Lung (tissue), 4 donors: ENCODE measurements around a stretch of chr11.

DNA sequence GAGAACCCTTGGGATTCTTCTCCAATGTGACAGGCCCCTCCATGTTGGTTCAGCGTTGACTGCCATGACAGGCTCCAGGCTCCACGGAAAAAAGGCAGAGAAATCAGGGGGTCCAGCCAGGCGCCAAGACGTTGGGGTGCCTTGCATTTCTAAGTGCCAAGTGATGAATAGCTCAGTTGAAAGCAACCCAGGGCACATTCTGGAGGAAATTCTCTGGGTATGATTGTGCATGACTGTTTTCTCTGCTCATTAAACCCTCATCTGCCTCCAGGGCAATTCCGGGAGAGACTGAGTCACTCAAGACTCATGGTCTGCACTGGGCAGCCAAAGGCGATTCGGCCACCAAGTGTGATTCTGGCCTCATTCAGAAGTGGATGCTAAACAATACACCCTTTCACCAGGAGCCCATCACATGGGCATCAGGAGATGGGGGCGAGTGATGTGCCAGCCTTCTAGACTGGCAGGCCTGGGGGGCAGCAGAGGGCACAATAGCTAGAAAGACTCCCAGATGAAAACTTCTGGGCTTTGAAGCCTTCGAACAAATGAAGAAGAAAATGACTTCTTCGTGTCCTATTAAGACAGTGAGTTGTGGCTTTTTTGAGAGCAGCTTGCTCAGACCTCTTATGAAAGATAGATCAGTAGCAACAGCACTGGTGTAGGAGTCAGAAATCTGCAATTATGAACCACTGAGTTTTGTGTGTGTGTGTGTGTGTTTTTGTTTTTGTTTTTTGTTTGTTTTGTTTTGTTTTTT is 27.8 kb downstream of the CD44 start:
- PRO-cap, result no peak
- RAMPAGE, long total RNA, result no peak
- RRBS, result no CpG with 5 or more reads among the region's 10 CpGs

DNA sequence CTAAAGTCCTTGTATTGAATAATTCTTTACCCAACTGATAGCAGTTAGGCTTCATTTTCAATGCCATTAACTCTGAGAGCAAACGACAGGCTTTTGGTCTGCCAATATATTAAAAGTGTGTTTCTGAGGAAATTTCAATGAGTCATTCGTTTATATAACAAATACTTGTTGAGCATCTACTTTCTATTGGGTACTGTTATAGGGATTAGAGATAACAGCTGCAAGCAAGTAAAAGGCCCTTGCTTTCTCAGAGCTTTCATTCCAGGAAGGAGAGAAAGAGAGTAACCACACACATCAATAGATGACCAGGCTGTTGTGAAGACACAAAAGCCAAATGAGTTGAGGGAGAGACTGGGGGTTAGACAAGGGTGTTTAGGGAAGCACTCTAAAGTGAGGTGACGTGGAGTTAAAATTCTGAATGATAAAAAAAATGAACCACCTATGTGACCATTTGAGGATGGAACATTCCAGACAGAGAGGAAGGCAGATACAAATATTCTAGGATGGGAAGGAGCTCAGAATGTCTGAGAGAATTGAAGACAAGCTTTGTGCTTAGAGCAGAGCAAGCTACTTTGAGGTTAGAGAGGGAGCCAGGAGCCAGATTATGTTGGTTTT is 35.8 kb downstream of the CD44 start:
- PRO-cap, result no peak
- RAMPAGE, long total RNA, result no peak
- RRBS, result no CpG with 5 or more reads among the region's 3 CpGs

DNA sequence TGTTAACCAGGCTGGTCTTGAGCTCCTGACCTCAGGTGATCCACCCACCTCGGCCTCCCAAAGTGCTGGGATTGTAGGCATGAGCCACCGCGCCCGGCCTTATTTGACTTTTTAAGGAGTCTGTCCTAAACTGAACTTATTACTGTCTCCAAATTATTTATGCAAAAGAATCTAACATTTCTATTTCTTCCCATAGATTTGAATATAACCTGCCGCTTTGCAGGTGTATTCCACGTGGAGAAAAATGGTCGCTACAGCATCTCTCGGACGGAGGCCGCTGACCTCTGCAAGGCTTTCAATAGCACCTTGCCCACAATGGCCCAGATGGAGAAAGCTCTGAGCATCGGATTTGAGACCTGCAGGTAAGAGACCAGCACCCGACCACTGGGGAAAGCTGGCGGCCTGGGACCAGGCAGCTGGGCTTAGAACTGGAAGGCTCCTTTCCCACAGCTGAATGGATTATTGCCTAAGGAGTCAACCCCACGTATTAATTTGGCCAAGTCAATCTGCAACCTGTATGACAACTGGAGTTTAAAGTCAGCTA is 37.5 kb downstream of the CD44 start:
- PRO-cap, result no peak
- RAMPAGE, long total RNA, result no peak
- RRBS, result no CpG with 5 or more reads among the region's 14 CpGs

- PRO-cap, result no peak
- RAMPAGE, long total RNA, result no peak
- RRBS, result no CpG with 5 or more reads among the region's 5 CpGs
Measured at GRCh38 chr11:35228994-35229600, 90.1 kb downstream of the CD44 start.

- PRO-cap, result no peak
- RAMPAGE, long total RNA, result no peak
- RRBS, result no CpG with 5 or more reads among the region's 3 CpGs
Measured at GRCh38 chr11:35247350-35247788, 108.4 kb downstream of the CD44 start.

- PRO-cap, result no peak
- RAMPAGE, long total RNA, result no peak
- RRBS, result no CpG with 5 or more reads among the region's 2 CpGs
Measured at GRCh38 chr11:35343405-35343749, 76.0 kb downstream of the SLC1A2 start.

DNA sequence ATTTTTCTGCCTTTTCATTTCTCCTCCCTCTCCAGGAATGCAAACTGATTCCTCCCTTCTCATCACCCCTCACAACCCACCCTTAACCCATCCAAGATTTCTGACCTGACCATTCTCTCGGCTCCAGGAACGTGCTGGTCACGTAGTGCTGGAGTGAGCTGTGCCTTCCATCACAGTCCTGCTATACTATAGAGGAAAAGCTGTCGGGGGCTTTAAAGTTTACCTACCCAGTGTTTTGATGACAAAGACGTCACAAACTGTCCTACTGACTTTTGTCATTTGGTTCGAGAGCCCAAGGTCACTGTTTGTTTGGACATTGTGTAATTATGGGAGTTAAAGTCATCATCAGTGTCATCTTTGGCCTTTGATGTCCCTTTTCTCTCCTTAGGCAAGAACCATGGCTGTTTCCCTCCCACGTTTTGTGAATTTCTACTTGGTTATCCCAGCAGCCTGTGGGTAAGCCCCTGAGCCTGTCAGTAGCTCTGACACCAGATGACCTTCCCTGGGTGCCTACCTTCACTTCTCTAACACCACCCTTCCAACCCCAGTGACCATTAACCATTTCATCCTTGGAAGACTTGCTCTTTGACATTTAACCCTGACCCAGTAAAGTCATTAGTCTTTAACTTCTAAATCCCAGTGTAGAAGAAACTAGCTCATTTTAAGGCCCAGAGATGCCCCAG is 59.3 kb downstream of the SLC1A2 start:
- PRO-cap, result no peak
- RAMPAGE, long total RNA, result no peak
- RRBS, result no CpG with 5 or more reads among the region's 7 CpGs

- PRO-cap, result no peak
- RAMPAGE, long total RNA, result no peak
- RRBS, result no CpG with 5 or more reads among the region's 8 CpGs
Measured at GRCh38 chr11:35523148-35523775, 2.2 kb downstream of the PAMR1 start.

- PRO-cap, result no peak
- RAMPAGE, long total RNA, result no peak
- RRBS, result no CpG with 5 or more reads among the region's 11 CpGs
Measured at GRCh38 chr11:35526229-35526786, 892 bp upstream of the PAMR1 start.

GRCh38 chr11:35702576-35702874 is 40.0 kb downstream of the TRIM44 start:
- PRO-cap, result no peak
- RAMPAGE, long total RNA, result no peak
- RRBS, result no CpG with 5 or more reads among the region's 7 CpGs

DNA sequence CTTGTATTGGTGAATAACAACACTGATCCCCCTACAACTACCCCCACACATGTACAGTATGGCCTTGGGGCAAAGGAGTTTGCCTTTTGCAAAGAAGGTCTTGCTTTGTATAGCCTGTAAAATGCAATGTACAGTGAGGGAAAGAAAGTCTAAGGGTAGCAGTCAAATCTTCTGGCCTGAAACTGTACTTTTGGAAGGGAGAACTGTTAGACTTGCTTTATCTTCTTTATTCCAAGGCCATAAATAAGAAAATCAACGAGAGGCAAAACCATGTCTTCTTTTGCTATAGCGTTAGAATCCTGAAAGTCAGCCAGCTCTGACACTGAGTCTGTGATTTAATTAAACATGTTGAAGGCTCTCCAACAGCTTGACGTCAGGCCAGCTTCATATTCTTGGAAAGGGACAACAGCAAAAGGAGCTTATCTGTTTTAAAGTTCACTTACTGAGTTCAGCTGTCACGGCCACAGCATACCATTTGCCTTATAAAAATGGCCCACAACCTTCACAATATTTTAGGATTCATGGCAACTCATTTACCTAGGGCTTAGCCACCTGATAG is 131.1 kb upstream of the LDLRAD3 start:
- PRO-cap, result no peak
- RAMPAGE, long total RNA, result no peak
- RRBS, result no CpG with 5 or more reads among the region's 4 CpGs

DNA sequence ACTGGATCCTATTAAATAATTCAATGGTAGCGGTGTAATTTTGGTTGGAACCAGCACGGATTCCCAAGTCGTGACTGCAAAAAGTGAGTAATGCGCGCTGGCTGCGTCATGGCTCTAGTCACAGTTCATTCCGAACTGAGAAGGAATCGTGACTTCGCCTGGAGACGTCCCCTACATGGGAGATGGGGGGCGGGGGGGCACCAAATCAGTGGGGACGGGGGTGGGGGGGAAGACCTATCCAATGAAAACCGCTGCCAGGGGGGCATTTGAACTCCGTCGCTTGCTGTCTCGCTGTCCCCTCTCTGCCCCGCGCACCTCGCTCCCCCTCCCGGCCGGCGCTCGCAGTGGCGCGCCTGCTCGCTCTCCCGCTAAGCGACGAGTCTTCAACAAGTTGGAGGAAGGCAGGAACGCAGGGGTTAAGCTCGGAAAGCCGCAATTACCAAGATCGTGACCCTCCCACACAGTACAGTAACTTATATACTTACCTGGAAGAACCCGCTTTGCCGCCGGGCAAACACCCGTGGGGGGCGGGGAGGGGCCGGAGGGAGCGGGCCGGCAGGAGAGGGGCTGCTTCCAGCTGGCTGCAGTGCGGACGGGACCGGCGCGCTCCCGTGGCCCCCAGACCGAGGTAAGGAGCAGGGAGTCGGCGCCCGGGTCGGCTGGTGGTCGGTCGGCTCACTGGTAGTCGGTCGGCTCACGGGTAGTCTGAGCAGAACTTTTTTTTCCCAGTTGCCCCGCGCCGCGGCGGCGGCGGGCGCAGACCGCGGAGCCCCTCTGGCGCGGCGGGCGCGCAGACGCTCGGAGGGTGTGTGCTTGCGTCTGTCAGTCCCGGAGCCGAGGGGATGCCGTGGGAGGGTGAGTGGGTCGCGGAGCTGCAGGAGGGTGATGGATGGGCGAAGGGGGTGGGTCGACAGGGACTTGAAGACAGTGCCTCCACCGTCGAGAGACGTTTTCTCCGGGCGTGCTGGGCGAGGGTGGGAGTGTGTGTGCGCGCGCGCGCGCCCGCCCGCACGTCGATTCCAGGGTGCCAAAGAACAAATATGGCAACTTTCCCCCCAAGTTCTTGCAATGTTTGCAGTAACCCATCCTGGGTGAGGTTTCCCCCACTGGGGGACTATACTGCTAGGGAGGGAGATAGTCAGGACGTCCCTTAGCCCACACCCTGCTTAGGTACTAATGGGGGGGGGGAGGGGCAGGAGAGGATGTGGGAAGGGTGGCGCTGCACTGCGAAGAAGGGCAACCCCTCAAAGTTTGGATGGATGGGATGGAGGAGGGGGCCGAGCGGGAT is 101.2 kb upstream of the HSD17B12 start:
- PRO-cap, result no peak
- RAMPAGE, long total RNA, result no peak
- RRBS, result 2% methylated on average over 18 of the region's 103 CpGs

GRCh38 chr11:43724234-43724934 is 43.8 kb downstream of the HSD17B12 start:
- PRO-cap, result no peak
- RAMPAGE, long total RNA, result no peak
- RRBS, result no CpG with 5 or more reads among the region's 5 CpGs

- PRO-cap, result no peak
- RAMPAGE, long total RNA, result no peak
- RRBS, result no CpG with 5 or more reads among the region's 4 CpGs
Measured at GRCh38 chr11:43738712-43739208, 58.2 kb downstream of the HSD17B12 start.

DNA sequence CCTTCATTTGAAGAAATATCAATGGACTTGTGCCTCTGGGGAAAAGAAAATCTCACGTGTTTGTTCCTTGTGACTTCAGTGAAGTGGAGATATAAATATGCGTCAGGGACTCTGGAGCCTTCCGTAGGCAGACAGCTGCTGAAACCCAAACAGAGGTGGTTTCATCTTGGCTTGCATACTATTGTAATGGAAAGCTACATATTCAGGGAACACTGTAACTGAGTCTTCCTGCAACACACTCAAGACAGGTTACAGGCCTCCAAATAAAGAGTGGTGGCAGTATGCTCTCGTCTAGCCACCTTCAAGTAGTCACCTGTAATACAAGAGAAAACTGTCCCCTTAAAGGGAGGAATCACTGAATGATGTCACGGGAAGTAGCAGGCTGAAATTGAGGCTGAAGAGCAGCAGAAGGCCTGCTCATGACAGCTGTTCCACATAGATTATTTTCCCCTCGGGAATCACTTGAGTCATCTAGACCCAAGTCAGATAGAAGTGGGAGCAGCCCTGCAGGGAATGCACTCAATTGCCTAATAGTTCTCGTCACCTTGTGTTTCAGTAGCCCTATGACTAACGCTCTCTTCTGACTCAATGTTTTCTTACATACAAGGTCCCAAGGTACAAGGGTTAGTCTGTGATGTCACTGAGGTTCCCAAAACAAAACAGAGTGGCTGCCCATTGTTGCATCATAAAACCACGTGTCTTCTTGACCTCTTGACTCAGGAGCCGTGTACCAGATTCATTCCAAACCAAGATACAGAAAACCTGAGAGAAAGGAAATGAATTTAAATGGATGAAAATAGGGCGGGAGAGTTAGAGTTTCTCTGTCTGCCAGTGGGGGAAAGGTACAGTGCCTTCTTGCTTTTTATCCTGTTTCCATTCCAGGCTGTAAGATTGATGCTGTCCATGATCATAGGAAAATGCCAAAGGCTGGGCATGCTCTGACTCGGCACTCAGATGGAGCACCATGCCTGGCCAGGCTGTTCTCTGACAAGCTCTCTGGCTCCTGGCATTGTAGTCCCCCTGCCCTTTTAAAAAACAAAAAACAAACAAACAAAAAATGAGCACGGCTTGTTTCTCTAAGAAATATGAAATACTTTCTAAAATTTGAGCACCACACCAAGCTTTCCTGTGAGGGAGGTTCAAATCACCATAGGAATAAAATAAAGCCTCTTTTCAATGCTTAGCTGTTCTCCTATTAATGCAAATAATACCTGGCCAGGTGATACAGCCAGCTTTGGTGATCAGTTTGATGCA is 21.7 kb upstream of the C11orf96 start:
- PRO-cap, result no peak
- RAMPAGE, long total RNA, result no peak
- RRBS, result no CpG with 5 or more reads among the region's 13 CpGs

DNA sequence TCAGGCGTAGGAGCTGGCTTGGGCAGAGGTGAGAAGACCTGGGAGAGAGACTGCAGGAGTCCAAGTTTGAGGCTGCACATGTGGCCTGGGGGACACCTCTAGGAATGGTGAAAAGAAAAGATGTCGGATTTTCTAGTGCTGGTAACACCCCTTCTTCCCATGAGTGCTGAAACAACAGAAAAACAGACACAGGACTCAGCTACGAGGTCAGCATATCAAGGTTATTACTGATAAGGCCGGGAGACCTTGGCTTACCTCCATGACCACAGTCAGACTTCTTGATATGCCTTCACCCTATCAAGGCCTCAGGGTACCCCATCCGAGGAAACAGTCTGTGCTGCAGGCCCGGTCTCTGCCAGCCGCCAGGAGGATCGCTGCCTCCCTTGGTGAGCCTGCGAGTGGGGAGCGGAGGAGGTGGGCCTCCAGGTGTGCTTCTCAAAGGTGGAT is 14.2 kb upstream of the C11orf96 start:
- PRO-cap, result no peak
- RAMPAGE, long total RNA, result no peak
- RRBS, result 81% methylated on average over 3 of the region's 10 CpGs

DNA sequence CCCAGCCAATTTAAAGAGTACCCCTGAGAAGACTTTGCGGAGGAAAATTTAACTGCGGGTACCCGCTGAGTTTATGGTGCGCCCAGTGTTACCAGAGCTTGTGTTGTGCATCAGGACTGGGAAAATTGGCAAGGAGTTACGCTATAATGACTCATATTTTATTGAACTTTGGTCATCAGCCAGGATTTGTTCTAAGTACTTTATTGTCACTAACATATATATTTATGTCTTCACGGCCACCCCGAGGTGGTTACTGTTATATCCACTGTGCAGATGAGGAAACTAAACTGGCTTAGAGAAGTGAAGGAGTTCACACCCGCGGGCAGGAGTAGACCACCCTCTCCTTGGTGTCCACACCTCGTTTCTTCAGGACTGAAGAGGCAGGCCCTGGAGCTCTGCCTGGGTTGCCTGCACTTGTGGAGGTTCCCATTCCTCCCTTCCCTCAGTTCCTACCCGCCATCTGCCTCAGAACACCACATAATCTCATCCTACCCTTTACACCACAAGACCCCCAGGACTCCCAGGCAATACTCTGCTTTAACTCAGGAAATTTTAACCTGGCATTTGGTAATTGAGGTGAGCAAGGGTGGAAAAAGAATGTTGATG is 754 bp downstream of the ACCS start:
- PRO-cap, result no peak
- RAMPAGE, long total RNA, result no peak
- RRBS, result no CpG with 5 or more reads among the region's 11 CpGs

DNA sequence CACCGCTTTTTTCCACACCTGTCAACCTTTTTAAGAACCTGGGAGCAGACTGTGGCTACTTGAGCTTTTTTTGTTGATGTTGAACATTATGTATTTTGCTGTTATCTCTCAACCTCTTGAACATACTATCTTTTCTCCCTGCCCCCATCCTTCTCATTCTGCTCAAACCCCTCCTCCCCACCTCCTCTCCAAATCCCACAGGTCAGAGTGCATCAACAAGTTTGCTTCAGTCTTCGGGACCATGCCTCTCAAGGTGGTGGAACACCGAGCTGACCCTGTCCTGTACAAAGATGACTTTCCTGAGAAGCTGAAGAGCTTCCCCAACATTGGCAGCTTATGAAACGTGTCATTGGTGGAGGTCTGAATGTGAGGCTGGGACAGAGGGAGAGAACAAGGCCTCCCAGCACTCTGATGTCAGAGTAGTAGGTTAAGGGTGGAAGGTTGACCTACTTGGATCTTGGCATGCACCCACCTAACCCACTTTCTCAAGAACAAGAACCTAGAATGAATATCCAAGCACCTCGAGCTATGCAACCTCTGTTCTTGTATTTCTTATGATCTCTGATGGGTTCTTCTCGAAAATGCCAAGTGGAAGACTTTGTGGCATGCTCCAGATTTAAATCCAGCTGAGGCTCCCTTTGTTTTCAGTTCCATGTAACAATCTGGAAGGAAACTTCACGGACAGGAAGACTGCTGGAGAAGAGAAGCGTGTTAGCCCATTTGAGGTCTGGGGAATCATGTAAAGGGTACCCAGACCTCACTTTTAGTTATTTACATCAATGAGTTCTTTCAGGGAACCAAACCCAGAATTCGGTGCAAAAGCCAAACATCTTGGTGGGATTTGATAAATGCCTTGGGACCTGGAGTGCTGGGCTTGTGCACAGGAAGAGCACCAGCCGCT is 65.7 kb downstream of the ALX4 start:
- PRO-cap, result no peak
- RAMPAGE, long total RNA, result no peak
- RRBS, result no CpG with 5 or more reads among the region's 10 CpGs

GRCh38 chr11:44519972-44520604 is 45.4 kb upstream of the CD82 start:
- PRO-cap, result no peak
- RAMPAGE, long total RNA, result no peak
- RRBS, result 18% methylated on average over 23 of the region's 42 CpGs

DNA sequence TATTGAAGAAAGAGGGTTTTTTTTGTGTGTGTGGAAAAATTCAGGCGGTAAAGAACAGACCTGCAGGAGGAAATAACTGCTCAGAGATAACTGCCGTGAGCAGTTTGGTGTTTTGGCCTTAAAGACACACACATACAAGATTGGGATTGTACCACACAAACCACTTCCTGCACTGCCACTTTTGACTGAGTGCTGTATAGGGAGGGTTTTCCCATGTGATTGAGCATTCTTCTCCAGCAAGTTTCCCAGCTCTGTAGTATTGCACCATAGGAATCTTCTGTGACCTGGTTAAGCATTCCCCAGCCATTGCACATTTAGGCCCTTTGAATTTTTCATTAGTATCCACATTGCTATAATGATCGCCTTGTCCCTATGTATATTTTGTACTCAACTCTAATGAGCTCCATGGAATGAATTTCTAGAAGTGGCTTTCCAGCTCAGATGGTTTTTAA is 9.2 kb downstream of the CD82 start:
- PRO-cap, result no peak
- RAMPAGE, long total RNA, result no peak
- RRBS, result no CpG with 5 or more reads among the region's 3 CpGs